Ascending aorta (tissue), 1 donor: ENCODE results near the genes EXOG, SCN5A and SCN10A.

GRCh38 chr3:37545586-37546014, 93.7 kb downstream of the ITGA9 start:
- PRO-cap, result no peak

DNA sequence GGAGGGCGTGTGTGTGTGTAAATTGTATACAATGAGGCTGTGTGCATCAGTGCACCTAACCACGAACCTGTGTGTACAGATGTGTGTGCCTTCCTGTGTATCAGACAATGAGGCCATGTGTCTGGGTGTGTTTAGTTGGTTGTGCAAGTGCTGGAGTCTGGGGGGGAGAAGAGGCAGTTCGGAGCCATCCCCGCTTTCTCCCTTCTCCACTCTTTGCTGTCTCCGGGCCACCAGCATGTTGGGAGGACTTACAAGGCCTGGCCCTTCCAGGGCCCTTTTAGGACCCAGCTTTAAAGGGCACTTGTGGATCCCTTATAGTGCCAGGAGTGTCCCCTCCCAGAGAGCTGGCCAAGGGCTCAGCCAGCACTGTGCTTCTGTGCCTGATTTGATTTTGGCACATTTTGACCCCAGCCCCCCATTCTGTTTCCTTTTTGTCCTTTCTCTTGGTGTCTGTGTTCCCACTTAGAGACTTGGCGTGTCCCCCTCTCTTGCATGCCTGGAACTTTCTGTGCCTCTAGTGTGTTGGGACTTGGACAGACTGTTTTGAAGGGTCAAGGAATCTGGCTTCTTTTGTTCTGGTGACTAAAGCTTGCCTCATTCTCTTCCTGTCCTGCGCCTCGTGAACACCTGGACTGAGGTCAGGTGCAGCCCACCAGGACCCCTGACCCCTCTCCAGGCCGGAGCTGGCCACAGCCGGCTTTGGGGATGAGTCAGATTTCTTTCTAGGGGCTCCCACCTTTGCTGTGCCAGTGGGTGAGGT, 1.4 kb downstream of the CTDSPL start:
- PRO-cap, result no peak

- PRO-cap, result no peak
These were observed 31.3 kb downstream of the CTDSPL start for GRCh38 chr3:37892711-37893610.

- PRO-cap, result no peak
These were observed 47.6 kb upstream of the VILL start for GRCh38 chr3:37942883-37943448.

- PRO-cap, result unidirectional peak, plus-strand start at chr3:37944783
These were observed 46.0 kb upstream of the VILL start for GRCh38 chr3:37944256-37945339.

GRCh38 chr3:37945816-37946575, 44.6 kb upstream of the VILL start:
- PRO-cap, result no peak

DNA sequence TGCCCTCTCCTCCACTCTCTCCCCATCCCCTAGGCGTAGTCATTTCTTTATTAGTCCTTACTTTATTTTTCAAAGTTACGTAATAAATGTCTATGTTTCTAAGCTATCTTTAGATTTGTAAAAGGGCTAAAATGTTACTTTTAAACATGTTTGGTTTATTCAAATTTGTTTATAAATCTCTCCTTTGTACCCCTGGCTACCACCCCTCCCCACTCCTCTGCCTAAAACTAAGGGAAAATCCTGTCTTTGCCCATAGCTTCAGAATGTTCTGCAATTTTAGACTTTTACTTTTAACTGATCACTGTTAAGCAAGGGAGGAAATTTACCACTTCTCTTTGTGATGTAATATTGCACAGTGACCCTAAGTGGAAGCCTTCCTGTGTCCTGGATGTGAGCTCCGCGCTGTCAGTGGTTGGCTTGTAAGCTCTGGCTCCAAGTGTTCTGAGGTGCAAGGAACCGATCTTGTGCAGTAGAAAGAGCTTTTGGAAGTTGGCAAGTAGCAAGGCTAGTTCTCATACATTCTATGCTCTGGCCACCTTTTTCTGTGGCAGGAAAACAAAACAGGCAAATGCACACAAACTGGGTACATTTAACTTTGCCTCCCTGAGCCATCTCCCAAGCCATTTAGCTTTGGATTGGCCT, 10.5 kb upstream of the VILL start:
- PRO-cap, result no peak

- PRO-cap, result no peak
These were observed 2.7 kb upstream of the VILL start for GRCh38 chr3:37987679-37988510.

GRCh38 chr3:38254597-38255368, 10.8 kb upstream of the SLC22A13 start:
- PRO-cap, result no peak

- PRO-cap, result no peak
These were observed 12.7 kb upstream of the EXOG start for GRCh38 chr3:38483457-38483898.

- PRO-cap, result no peak
These were observed at the start of gene EXOG for GRCh38 chr3:38495939-38497134. Gene EXOG (plus strand): TSS chr3:38496340.

DNA sequence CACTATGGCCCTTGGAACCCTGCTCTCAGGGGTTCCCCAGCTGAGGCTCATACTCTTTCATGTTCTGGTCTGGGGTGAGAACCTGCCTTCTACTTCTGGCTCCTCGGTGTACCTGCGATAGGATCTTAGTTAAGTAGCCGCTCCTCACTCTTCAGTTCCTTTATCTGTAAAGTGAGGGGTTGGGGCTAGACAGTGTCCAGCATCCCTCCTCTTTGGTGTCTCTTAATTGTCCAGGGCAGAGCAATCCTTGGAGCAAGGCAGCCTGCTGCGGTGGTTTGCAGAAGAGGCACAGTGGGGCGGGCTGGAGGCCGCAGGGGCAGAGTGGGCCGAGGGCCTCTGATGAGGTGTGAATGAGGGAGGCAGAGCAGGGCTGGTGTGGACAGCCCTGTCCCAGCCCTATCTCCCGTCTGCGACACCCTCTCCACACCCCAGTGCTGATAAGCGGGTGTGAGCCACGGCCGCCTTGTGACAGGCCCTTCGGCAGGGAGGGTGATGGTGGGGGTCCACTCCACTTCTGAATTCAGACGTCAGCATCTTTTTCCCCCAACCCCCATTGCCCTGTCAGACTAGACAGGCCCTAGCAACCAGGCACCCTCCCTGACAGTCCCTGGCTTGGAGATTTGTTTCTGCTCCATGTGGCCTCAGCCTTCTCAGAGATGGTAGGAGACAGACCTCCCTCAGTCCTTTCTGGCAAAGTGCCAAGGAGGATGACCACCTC, 37.1 kb downstream of the EXOG start:
- PRO-cap, result no peak

DNA sequence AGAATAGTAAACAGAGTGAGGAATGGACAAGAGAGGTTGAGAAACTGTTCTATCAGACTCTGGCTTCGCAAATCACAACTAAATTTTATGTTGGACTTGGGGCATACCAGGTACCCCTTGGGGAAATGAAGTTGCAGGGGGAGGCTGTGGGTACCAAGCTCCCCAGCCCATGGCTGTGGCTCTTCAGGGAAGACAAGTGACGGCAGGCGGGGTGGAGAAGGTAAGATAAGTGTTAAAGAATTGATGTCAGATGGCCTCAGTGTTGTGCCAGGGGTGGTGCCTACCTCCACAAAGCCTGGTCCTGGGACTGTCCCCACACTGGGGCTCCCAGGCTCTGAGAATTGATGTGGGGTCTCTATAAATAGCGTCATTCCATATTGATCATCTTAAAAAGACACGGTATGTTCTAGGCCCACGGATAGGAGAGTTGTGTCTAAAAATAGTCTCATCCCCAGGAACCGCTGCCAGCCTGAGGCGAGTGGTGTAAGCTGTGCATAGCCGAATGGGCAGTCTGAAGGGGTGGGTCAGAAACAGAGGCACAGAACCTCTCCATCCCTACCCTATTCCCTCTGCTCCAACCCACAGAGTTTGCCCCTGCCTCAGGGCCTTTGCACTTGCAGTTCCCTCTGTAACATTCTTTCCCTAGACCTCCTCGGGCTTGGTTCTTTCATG, 5.1 kb downstream of the SCN5A start:
- PRO-cap, result no peak

DNA sequence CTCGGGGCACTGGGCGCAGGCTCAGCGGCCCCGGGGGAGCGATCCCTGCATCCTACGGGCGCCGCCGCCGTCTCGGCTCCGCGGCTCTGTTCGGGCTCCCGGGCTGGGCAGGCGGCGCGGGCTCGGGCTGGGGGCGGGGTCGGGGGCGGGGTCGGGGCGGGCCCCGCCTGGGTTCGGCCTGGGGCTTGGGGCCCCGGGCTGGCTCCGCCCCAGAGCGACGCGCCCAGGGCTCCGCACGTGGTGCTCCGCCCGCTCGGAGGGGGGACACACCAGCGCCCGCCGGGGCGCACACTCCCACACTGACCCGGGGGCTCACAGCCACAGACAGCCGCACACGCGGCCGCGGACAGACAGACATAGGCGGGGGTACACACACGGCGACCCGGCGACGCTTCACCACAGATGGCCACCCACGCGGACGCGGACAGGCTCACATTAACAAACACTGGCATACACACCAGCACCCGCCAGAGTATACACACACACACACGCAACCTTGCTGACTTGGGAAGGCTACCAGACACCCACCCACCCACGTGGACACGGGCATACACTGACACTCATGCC, at the start of gene SCN5A:
SCN5A (minus strand) TSS at position 88 of the 567 bp plus-strand sequence.
- PRO-cap, result unidirectional peak, minus-strand start at position 88 of the sequence

DNA sequence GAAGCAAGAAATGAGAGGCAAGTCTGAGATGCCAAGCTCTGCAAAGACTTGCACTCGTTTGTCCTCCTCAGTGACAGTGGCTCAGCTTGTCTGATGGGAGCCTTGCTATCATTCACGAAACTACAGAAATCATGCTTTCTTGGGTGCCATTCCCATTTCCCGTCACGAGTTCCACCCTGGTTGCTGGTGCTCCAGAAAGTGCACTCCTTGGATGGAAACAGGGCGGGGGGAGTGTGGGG, at the start of gene SCN10A:
SCN10A (minus strand) TSS at position 10 of the 239 bp plus-strand sequence.
- PRO-cap, result no peak

DNA sequence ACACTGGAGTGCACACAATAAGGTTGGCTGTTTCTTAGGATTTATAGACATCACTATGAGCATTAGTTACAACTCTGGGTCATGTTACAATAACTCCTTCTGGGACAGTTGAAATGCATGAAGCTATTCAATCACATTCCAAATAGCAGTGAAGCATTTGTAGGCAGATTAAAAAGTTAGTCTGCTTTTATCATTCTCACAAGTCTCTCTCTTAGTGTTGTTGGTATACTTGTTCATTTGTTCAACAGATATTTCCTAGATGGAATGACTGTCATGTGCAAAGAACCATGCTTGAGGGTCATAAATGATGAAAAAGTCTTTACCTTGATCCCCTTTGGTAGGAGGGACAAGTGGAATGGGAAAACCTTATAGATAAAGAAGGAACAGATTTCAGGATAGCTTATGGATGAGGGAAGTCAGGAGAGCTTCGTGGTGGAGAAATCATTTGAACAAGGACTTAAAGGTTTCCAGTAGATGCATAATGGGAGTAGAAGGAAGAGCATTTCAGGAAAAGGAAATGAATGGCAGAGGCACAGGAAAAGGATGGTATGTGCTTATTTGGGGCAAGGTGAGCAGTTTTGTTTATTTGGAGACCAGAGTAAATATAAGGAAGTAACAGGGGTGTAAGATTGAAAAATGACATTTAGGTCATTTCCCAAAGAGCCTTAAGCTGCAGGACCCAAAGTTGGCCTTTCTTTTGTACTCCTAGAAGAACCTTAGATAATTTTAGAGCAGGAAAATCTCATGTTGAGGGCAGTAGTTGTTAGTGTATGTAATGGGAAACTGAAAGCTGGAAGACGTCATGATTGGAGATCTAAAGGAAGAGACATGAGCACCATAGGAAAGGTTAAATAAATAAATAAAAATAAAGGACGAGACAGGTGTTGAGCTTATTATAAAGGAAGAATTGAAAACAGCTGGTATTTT, 26.9 kb downstream of the GORASP1 start:
- PRO-cap, result no peak

DNA sequence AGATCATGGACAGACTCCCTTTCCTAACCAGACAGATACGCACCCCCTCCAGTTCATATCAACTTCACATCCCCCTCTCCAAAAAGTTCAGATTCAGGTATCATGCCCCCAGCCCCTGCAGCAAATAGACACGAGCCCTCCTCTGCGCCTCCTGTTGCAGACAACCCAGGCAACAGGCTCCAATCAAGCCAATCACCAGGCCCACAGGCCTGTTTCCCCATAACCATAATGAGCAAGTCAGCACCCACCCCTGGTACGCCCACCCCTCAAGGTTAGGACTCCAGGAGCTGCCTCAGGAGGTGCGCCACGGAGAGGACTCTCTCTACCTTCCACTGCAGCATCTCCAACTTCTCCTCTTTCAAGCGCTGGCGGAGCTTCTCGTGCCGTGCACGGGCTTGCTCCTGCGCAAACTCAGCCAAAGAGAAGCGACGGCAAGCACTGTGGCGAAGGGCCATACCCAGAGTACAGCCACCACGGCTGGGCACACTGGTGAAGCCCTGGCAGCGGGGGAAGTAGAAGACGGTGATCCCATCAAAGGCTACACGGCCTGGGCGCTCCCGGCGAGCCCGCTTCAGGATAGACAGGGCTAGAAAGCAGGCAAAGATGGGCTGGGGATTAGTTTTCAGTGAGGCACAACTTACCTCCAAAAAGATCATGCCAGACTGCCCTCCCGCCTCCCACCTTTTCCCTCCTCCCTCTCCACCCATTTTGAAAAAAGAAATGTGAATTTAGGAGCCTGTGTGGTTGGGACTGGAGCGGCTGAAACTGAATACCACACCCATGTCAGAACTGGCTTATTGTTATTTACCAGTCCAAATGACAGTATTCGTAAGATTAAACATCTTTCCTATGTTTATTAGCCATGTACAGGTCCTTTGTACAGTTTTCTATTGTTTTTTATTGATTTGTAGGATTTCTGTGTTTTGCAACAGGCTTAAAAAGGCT, 8.4 kb downstream of the CSRNP1 start:
- PRO-cap, result no peak

DNA sequence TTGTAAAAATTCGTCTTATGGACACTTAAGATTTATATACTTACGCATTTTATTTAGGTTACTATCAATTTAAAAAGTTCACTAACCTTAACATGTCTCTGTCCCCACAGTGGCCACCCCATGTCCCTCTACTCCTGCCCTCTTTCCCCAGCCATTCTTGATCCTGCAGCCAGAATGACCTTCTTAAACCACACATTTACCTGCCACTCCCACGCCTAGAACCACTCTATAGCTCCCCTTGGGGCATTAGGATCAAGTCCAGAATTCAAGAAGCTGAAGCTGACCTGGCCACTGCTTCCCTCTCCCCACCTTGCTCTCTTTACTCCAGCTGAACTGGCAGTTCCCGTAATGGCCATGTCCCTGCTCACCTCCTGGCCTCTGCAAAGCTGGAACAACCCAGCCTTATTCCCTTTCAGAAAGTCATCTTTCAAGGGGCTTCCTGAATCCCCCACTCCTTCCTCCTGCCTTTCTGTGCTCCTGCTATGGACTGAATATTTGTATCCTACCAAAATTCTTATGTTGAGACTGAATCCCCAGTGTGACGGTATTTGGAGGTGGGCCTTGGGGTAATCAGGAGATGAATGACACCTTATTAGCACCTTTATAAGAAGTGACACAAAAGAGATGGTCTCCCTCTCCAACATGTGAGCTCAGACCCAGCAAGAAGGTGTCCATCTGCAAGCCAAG, 3.8 kb downstream of the CSRNP1 start:
- PRO-cap, result no peak

DNA sequence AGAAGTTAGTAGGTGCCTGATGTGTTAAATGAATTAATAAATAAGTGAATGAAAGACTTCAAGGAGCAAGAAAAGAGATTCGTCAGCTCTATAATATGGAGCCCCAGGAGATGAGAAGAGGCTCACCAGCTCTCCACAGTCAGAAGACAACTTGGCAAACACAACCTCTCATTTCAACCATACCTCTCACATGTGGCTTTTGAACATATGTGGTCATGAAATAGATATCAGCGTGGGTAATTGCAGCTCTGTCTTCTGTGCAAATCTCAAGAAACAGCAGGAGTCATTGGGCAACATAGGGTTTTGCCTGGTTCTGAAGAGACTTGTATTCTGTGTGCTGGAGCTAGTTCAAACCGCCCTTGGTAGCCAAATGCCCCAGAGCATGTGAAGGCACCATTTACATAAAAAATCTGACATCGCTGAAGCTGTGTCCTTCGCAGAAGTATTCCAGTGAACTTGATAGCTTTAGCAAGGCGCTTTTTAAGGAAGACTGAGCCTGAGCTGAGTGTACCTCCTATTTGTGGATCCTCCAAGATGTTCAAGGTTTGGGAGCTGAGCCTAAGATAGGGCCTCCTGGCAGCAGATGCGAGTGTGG, 8.4 kb downstream of the CX3CR1 start:
- PRO-cap, result no peak

DNA sequence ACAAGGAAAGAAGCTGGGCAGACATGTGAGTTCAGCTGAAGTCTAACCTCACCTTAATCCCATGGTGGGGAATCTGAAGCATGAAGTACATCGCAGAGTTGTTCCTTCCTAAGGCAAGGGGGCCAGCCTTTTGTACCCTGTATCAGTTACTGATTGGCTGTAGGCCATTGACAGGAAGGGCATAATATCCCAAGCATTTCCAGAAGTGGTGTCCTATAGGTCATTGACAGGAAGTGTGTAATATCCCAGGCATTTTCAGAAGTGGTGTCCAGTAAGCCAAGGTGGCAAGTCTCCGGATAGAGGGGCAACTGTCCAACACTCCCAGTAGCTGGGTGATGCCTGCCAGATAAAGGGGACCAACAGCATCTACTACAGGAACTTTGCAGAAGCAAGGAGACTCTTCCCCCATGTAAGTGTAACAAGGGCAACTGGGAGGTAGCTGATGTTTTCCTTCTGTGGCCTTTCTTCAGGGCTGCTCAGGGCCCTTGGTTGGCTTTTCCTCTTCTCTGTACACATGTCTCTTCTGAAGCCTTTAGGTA, 52.1 kb upstream of the MYRIP start:
- PRO-cap, result no peak